Adrenal gland (tissue), 7 donors: ENCODE measurements around the genes NECTIN4, USP21 and C1orf226.

GRCh38 chr1:161066665-161067285 lies 2.9 kb downstream of the ARHGAP30 start:
- PRO-cap, 3 experiments: no peak in any of the 3 experiments
- RAMPAGE, long total RNA, 4 experiments: no peak in any of the 4 experiments
- RRBS: no CpG with 5 or more reads among the region's 6 CpGs

DNA sequence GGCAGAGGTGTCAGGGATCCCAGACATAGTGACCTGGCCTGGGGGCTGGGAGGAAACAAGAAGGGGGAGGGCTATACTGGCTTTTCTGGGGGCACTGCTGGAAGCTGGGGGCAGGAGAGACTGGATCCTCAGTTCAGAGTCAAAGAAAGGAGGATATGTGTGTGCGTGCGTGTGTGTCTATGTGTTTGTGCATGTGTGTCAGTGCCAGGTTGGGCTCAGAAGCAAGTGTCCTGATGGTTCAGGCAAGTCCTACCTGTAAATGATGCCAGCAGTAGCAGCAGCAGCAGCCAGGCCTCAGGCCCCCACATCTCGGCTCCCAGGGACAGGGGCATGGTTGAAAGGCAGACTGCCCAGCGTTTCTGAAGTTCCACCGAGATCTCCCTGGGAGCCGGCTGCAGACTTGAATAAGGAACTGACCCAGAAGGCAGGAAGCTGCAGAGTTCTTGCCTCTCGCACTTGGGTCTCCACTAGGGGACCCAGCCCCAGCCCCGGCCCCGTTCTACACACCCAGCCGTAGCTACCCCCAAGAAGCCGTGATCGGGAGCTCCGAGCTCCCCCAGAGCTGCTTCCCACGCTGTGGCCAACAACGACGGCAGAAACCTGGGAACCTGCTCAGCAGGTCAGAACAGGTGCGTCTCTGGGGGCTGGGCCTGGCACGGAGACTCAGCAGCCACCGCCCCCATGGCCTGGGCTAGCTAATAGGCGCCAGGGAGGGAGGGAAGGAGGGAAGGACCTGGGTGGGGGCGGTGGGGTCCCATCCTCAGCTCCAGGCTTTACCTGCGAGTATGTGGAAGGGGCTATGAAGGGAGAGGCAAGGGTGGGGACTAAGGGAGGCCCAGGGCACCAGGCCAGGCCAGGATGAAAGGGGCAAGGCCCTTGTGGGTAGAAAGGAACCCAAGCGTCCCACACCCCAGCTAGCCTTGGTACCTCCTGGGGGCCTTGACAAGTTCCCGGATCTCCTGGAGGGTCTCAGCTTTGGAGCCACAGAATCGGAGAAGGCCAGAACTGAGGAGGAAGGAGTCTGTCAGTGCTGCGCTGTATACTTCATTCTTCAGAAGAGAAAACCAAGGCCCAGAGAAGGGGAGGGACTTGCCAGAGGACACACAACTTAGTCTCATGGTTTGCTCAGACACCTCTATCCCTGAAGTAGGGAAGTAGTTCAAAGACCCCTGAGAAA lies at the start of gene NECTIN4:
NECTIN4 (minus strand) TSS at position 594 of the 1,177 bp plus-strand sequence.
- PRO-cap, 3 experiments: no peak in any of the 3 experiments
- RAMPAGE, long total RNA, 4 experiments: no peak in any of the 4 experiments
- RRBS: under 1% methylated on average over 2 of the region's 26 CpGs

- PRO-cap, 3 experiments: no peak in any of the 3 experiments
- RAMPAGE, long total RNA, 4 experiments: no peak in any of the 4 experiments
- RRBS: 3% methylated on average over 4 of the region's 20 CpGs
Observed at GRCh38 chr1:161098859-161099465, 801 bp downstream of the KLHDC9 start.

- PRO-cap, 3 experiments: peak in 2 of 3 experiments; most common plus-strand start chr1:161131940 (in 2); most common minus-strand start chr1:161131894 (in 1)
- RAMPAGE, long total RNA, 4 experiments: no peak in any of the 4 experiments
- RRBS: no CpG with 5 or more reads among the region's 14 CpGs
Observed at GRCh38 chr1:161131386-161132280, 834 bp downstream of the DEDD start.

DNA sequence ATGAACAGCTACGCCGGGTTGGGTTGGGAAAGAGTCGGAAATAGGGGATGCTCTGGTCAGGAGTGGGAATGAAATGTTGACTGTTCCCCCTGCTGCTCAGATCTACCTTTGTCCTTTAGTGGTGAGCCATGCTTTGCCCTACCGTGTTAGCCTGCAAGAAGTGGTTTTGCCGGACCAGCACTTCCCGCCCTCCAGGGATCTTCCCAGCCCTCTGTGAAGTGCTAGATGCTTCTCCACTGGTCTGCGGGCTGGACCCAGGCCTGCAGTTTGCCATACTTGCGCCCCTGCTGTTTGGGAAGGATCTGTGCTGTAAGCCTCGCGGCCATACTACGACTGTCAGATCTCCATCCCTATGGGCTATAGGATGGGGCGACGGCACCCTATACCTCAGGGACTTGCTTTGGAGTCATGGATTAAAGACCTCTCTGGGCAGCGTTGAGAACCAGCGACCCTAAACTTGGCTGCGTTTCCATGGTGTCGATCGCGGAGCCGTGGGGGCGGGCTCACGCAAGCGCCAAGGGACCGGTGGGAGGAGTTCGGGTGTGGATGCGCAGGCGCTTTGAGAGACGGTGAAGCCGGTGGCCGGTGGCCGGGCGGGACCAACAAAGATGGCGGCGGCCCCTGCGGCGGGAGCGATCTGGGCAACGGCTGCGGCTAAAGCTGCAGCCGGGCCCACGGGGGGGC lies at the start of gene USP21:
USP21 (plus strand) TSS at position 585 of the 684 bp plus-strand sequence.
- PRO-cap, 3 experiments: peak in 3 of 3 experiments; most common plus-strand start position 605 of the sequence (in 2); most common minus-strand start position 491 of the sequence (in 2)
- RAMPAGE, long total RNA, 4 experiments: start-site peak on the plus strand in 2 of 4 experiments, centred at positions 586 to 591 of the sequence, 46 to 253 reads per replicate
- RRBS: 1% methylated on average over 16 of the region's 41 CpGs

DNA sequence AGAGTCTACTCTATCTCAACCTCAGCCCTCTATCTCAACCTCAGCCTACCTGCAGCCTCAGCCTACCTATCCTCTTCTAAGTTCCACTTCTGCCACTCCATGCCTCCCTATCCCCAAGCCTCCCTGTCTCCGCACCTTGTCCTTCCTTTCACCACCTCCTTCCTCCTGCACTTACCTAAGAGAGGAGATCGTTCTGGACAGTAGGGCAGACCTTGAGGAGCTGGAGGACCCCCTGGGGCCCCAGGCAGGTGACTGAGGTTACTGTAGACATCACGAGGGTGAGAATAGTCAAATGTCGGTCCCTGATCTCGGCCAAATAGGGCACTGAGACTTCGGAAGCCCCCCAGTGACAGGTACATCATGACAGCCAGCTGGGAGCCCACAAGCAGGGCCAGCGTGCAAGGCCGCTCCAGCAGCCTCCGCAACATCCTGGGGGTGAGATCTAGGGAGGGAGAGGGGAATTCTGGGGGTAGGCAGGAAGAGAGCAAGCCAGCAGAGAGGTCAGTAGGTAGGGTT lies 1.6 kb downstream of the B4GALT3 start:
- PRO-cap, 3 experiments: no peak in any of the 3 experiments
- RAMPAGE, long total RNA, 4 experiments: no peak in any of the 4 experiments
- RRBS: no CpG with 5 or more reads among the region's 9 CpGs

- PRO-cap, 3 experiments: peak in 2 of 3 experiments; most common minus-strand start chr1:161193820 (in 2)
- RAMPAGE, long total RNA, 4 experiments: no peak in any of the 4 experiments
- RRBS: no CpG with 5 or more reads among the region's 10 CpGs
Observed at GRCh38 chr1:161193501-161193941, 5.3 kb downstream of the ADAMTS4 start.

- PRO-cap, 3 experiments: peak in 3 of 3 experiments; most common plus-strand start chr1:161390276 (in 3)
- RAMPAGE, long total RNA, 4 experiments: start-site peak on the plus strand in 1 of 4 experiments, at chr1:161390276-161390335 at its widest, 8 reads per replicate
- RRBS: no CpG with 5 or more reads among the region's 57 CpGs
Observed at GRCh38 chr1:161390077-161391066, 22.7 kb upstream of the CFAP126 start.

DNA sequence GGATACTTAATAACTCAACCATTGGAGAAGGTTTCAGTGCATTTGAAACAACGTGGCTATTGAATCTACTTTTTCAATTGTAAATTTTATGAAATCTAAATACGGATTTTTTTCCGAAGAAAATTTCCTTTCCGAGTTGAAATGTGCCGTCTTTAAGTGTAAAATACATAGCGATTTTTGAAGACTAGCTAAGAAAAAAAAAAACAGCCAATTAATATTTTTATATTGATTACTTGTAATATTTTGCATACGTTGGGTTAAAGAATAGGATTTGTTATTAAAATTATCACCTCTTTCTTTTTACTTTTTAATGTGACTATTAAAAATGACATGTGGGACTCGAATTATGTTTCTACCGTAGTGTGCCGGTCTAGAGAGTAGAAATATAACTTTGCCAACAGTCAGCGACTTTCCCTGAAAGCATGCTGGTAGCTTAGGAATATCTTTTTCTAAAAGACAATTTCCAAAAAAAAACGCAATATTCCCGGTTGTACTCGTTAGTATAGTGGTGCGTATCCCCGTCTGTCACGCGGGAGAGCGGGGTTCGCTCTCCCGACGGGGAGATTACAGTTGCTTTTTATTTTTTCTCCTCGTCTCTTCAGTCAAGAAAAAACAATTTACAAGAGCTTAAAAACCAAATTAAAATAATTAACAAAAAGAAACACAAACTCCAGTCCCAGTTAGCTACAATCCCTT lies 7.4 kb downstream of the HSPA6 start:
- PRO-cap, 3 experiments: no peak in any of the 3 experiments
- RAMPAGE, long total RNA, 4 experiments: no peak in any of the 4 experiments
- RRBS: 60% methylated on average over 3 of the region's 23 CpGs

DNA sequence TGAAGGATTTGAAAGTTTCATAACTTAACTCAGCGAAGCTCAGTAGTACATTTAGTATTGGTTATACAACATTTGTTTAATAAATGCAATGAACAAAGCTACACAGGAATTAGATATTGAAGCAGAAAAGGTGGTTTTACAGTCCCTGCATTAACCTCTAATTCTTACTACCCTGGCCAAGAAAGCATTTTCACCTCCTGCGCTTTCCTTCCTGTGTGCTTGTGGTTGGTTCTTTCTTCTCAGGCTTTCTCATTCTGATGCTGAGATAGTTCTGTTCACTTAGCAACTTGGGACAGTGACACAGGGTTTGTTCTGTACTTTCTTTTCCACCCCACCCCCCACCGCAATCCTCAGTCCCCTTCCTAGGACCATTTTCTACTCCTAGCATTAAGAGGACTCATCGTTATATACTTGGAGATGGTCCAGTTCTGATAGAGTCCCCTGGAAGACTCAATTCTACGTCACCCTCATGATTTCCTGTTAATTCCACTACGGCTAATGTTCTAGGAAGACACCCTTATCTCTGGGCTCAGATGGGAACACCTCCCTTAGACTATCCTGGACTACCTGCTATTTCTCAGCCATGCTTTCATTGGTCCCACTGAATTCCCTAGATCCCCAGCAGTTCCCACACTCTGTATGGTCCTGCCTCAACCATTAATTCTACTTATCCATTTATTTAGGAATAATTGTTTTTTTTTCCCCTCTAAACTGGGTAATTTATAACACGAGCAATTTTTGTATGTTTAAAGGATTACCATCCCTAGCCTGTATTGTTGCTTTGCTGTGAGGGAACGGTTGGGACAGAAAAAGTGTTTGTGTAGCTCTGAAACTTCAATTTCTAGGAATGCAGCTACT lies 7.4 kb downstream of the FCGR3A start:
- PRO-cap, 3 experiments: no peak in any of the 3 experiments
- RAMPAGE, long total RNA, 4 experiments: start-site peak on the minus strand in 1 of 4 experiments, centred at positions 463 to 629 of the sequence, 6 to 13 reads per replicate
- RRBS: no CpG with 5 or more reads among the region's 8 CpGs

DNA sequence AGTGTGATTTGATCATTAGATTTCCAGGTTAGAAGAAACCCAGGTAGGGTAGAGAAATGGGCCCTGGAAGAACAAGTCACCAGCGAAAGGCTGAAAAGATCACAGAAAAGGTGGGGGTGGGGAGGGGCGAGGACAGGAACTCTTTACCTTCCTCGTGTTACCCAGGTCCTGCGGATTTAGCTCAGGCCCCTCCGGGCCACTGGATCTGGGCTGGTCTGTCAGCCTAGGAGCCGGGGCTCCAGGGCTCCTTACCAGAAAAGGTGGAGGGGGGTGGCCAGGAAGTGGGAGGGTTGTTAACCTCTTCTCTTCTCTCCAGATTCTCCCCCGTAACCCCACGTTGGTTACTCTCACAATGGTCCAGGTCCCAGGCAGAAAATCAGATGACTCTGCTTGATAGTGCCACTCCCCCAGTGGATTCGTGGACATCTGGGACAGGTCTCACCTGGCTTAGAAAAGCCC lies 795 bp upstream of the FCGR3A start:
- PRO-cap, 3 experiments: no peak in any of the 3 experiments
- RAMPAGE, long total RNA, 4 experiments: start-site peak on the minus strand in 2 of 4 experiments, centred at positions 150 to 243 of the sequence, 13 to 44 reads per replicate
- RRBS: no CpG with 5 or more reads among the region's 9 CpGs

DNA sequence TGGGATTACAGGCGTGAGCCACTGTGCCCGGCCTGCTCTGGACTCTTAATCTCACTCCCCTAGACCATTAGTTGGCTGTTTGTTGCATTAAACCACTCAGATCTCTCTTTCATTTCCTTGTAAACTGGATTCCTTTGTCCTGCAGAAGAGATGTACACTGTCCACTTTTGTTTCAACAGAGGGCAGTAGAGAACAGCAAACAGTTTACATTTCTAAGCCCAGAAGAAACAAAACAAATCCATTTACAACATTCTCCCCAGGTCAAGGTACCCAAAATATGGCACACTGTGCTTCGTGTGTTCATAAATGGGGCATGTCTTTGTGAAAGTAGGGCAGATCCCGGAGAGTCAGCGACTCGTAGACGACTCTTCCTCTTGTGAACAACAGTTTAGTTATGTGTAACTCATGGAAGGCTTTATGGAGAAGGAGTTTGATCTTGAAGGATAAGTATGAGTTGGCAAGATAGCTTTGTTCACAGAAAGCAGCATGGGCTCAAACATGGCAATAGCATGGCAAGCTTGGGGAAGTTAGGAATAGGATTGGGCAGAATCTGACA lies 16.6 kb upstream of the FCGR3A start:
- PRO-cap, 3 experiments: no peak in any of the 3 experiments
- RAMPAGE, long total RNA, 4 experiments: no peak in any of the 4 experiments
- RRBS: no CpG with 5 or more reads among the region's 7 CpGs

- PRO-cap, 3 experiments: no peak in any of the 3 experiments
- RAMPAGE, long total RNA, 4 experiments: no peak in any of the 4 experiments
- RRBS: no CpG with 5 or more reads among the region's 6 CpGs
Observed at GRCh38 chr1:162017320-162017881, 6.3 kb downstream of the OLFML2B start.

GRCh38 chr1:162070775-162071301 lies 1.3 kb downstream of the NOS1AP start:
- PRO-cap, 3 experiments: no peak in any of the 3 experiments
- RAMPAGE, long total RNA, 4 experiments: no peak in any of the 4 experiments
- RRBS: no CpG with 5 or more reads among the region's 8 CpGs

DNA sequence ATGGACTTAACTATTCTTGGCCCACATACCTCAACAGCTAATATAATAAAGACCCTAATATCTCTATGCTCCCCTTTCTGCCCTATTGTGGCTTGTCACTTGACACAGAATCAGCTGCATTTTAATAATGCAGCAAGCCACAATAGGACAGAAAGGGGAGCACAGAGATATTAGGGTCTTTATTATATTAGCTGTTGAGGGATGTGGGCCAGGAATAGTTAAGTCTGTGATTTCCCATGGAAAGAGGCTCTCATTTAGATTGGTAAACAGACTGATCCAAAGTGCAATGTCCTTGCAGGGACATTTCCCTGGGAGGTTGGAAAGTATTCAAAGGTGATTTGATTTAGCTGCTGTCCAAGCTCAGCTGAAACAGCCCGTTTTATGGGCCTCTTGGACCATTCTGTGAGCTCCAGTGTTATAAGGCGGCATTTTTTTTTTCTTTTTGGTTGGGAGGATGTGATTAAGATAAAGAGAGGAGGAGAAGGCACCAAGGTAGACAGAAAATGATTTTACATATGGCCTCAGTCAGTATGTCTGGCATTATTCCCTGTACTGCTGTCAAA lies 61.9 kb downstream of the NOS1AP start:
- PRO-cap, 3 experiments: no peak in any of the 3 experiments
- RAMPAGE, long total RNA, 4 experiments: no peak in any of the 4 experiments
- RRBS: no CpG with 5 or more reads among the region's 2 CpGs

GRCh38 chr1:162247135-162247817 lies 129.4 kb downstream of the SPATA46 start:
- PRO-cap, 3 experiments: no peak in any of the 3 experiments
- RAMPAGE, long total RNA, 4 experiments: no peak in any of the 4 experiments
- RRBS: no CpG with 5 or more reads among the region's 3 CpGs

DNA sequence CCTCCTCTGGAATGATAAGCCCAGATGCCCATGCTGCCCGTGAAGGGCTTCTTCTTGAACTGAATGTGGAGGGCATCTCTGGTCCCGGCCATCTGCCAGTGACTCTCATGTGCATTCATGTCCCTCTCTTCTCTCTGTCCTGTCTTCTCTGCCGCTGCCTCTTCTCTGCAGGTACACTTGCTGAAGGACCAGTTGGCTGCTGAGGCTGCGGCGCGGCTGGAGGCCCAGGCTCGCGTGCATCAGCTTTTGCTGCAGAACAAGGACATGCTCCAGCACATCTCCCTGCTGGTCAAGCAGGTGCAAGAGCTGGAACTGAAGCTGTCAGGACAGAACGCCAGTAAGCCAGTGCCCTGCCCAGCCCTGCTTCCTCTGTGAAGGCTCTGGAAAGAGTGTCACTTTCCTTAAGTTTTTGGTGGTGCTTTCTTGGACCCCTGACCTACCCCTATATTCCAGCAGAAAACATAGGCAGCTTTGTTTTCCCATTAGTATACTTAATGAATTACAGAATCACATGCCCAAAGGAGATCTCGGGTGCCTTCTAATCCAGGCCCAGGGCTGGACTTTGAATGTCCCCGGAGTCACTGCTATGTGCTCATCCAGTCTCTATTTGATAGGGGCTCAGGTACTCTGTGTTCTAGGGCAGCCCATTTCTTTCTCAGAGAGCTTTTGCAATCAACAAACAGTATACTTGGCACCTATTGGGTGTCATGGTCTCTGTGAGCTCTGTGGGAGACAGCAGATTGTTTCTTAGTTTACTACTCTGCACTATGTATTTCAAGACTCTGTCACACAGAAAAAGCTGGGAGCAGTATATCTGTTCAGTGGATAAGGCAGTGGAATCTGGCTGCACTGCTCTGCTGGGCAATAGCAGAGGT lies 11.2 kb downstream of the SPATA46 start:
- PRO-cap, 3 experiments: no peak in any of the 3 experiments
- RAMPAGE, long total RNA, 4 experiments: no peak in any of the 4 experiments
- RRBS: no CpG with 5 or more reads among the region's 11 CpGs

GRCh38 chr1:162381384-162382265 lies at the start of gene C1orf226:
Gene C1orf226 (plus strand): TSS chr1:162381728.
- PRO-cap, 3 experiments: no peak in any of the 3 experiments
- RAMPAGE, long total RNA, 4 experiments: no peak in any of the 4 experiments
- RRBS: no CpG with 5 or more reads among the region's 12 CpGs

GRCh38 chr1:162383769-162384959 lies 2.6 kb downstream of the C1orf226 start:
- PRO-cap, 3 experiments: no peak in any of the 3 experiments
- RAMPAGE, long total RNA, 4 experiments: no peak in any of the 4 experiments
- RRBS: no CpG with 5 or more reads among the region's 15 CpGs

- PRO-cap, 3 experiments: peak in 3 of 3 experiments; most common plus-strand start chr1:162633192 (in 2); most common minus-strand start chr1:162633241 (in 3)
- RAMPAGE, long total RNA, 4 experiments: no peak in any of the 4 experiments
- RRBS: no CpG with 5 or more reads among the region's 8 CpGs
Observed at GRCh38 chr1:162633079-162633870, 1.0 kb downstream of the DDR2 start.